Measurements from ENCODE around the gene EVC2.

DNA sequence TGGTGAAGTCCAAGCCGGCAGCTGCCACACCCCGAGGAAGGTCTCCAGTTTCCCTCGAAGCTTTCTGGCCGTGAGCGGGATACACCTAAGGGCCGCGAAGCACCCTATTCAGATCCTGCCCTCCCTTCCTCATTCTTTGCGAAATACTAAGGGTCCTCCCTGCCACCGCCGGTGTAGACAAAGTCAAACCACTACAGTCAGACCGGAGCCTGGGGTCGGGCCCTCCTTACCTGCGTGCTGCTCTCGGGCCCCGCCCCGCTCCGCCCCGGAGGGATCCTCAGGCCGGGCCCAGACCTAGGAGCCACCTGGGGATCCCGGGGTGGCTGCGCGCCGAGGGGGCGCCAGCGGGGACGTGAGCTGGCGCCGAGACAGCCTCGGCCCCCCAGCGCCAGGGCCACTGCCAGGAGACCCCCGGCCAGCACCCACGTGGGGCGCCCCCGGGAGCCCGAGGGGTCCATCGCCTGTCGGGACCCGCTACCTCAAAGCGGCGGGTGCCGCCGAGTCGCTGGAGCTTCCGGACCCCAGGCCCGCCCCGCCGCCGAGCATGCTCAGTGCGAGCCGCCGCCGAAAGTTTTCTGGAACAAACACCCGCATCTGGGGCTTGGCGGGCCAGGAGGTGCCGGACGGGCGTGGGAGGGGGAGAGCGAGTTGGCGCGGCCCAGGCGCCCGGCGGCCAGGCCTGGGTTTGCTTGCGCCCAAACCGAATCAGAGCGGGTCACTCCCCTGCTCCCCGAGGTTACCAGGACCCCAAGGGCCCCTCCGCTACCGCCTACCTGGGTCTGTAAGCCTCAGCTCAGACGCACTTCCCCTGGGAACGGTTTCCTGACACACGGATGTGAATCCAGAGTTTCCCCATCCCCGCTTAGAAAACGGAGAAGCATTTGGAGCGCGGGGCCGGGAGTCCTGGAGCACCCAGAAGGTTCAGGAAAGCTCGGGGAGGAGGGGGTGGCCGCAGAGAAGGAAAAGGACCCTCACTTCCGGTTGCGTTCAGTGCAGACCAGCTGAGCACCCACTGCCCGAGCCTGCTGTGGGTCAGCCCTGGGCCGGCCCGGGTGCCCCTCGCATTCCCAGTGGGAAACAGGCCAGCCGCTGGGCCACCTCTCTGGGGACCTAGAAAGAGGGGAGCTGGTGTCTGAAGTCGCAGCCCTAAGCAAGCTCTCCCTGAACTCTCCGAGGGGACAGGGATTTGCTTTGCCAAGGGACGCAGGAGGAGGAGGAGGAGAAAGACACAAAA lies at the start of gene EVC2:
Gene EVC2, minus strand, starts transcription at position 504 of the 1,234 bp plus-strand sequence.
- RRBS = 55% methylated on average over 47 of the region's 89 CpGs

GRCh38 chr4:5730600-5731535 lies 19.9 kb downstream of the EVC start:
- RRBS = 27% methylated on average over 1 of the region's 21 CpGs

GRCh38 chr4:5798414-5798868 lies 87.4 kb downstream of the EVC start:
- RRBS = no CpG with 5 or more reads among the region's 11 CpGs

DNA sequence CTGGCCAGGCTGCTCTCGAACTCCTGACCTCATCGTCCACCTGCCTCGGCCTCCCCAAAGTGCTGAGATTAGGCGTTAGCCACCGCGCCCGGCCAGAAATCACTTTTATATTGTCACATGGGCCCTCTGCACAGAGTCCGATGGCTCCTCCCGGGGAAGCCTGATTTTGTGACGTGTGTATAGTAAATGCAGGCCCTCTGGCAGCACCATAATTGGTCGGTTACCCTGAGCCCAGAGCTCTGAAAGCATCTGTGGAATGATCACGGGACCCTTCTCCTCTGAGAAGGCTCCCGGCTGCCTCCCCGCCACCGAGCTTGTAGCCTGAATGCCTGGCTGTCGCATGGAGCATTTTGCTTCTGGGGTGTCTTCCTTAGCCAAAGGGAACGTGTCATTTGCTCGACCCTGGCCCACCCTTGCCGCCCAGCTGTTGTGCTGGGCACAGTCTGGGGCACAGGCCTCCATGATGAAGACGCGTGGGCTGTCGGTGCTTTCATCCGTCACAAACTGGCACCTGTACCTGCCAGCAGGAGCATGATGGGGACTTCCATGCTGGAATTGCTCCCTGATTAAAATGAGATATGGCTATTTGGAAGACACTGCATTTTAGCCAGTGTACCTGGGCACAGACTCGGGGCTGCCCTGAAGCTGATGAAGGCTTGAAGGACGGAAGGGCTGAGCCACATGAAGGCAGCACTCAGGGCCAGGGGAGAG lies 79.3 kb downstream of the CRMP1 start:
- RRBS = 60% methylated on average over 2 of the region's 25 CpGs

GRCh38 chr4:6183750-6184211 lies 16.6 kb downstream of the JAKMIP1 start:
- RRBS = no CpG with 5 or more reads among the region's 4 CpGs

GRCh38 chr4:6643132-6644228 lies 3.0 kb downstream of the MRFAP1 start:
- RRBS = no CpG with 5 or more reads among the region's 12 CpGs

- RRBS = no CpG with 5 or more reads among the region's 30 CpGs
These were observed 16.0 kb upstream of the ENSG00000170846 start for GRCh38 chr4:6657815-6658293.

GRCh38 chr4:6674222-6674783 lies 428 bp downstream of the ENSG00000170846 start:
- RRBS = 2% methylated on average over 14 of the region's 65 CpGs

GRCh38 chr4:6688745-6689973 lies 4.5 kb upstream of the S100P start:
- RRBS = 91% methylated on average over 3 of the region's 42 CpGs

DNA sequence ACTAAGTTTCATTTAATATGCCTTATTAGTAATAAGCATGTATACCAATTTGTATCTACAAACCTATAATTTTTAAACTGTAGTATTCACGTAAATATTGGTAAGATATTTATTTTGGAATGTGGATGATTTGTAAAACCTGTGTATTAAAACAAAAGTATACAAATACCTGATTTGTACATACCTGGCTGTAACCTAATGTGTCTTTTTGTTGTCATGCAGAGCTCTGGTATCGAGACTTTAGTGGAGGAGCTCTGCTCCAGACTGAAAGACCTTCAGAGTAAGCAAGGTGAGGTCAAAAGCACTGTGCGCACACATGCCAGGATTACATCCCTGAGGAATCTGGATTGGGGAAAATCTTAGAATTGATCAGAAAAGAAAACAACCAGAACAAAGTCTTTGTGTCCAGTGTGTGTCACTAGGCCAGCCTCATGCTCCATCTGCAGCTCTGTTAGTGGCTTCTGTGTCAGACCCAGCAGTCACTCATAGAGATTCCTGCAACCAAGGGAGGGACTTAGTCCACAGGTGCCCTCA lies 52.6 kb upstream of the TBC1D14 start:
- RRBS = no CpG with 5 or more reads among the region's 3 CpGs

- RRBS = no CpG with 5 or more reads among the region's 13 CpGs
These were observed 38.1 kb upstream of the TBC1D14 start for GRCh38 chr4:6871197-6872296.

- RRBS = 4% methylated on average over 11 of the region's 36 CpGs
These were observed 44.2 kb downstream of the TBC1D14 start for GRCh38 chr4:6953716-6954394.

DNA sequence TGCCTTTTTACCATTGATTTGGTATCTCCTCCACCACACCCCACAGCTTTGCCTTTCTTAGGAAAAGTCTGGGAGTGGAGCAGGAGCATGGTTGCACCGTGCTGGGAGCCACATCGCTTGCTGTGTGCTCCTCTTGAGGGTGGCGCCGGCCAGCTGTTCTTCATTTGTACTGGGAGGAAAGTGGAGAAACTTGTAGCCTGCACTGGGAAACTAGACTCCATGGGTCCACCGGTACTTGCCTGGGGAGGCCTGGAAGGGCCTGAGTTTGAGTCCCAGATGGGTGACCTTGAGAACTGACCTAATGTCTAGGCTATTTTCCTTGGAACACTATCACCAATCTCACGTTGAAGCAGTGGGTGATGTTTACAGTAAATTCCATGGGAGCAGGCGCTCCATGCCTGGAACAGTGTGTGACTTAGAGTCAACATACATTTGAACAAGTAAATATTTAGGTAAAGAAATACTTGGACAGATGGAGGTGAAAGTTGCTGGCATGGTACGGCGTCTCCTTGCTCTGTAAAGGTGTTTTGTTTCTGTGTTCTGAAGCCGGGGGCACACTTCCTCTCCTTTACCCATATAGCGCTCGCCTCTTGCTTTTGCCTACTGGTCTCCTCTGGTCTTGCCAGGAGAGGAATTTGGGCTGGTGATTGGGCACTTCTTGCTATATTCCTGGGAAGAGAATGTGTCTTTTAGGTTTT lies 47.5 kb downstream of the TBC1D14 start:
- RRBS = 71% methylated on average over 2 of the region's 12 CpGs

DNA sequence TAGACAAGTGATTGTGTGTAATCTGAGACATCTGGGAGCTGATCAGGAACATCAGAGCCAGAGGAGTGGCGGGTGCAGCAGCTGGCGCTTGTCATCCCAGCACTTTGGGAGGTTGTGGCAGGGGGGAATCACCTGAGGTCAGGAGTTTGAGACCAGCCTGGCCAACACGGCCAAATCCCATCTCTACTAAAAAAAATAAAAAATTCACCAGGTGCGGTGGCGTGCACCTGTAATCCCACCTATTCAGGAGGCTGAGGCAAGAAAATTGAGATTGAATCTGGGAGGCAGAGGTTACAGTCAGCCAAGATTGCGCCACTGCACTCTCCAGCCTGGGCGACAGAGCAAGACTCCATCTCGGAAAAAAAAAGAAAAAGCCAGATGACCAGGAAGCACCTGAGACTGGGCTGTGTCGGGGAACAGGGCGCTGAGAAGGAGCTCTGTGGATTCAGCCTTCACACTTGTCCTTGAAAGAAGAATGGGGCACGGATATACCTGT lies 39.1 kb downstream of the CCDC96 start:
- RRBS = no CpG with 5 or more reads among the region's 11 CpGs

DNA sequence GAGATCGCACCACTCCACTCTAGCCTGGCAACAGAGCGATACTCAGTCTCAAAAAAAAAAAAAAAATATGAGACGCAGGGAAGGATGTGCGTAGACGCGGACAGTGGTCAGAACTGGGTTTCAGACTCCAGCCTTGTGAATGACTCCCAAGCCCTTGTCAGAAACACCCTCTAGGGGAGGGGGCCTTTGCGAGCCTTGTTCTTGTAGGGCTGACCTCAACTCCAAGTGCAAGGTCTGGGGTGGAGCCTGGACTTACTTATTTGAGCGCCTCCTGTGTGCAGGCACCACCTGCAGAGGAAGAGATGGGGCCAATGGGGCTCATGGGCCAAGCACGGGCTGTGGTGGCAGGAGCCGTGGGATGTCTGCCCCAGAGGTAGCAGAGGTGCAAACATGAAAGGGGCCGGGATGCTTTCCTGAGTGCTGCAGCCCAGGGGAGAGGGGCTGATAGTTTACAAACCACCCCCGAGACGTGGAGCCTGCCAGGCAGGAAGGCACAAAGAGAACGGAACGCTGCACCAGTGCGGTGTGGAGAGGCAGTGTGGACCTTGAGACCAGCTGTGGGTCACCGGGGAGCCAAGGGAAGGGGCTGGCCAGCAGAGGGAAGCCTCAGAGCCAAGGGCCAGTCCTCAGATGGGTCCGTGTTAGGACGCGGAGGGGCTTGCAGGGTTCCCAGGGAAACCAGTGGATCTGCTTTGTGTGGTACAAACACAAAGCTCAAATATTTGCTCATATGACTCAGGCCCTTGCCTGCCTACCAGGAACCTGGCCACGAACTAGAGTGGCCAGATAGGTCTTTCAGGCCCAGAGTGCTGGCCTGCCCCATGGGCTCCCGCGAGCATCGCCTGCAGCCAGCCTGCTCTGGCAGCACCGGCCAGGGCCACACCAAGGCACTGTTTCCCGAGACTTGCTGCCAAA lies 8.4 kb downstream of the CCDC96 start:
- RRBS = no CpG with 5 or more reads among the region's 26 CpGs

DNA sequence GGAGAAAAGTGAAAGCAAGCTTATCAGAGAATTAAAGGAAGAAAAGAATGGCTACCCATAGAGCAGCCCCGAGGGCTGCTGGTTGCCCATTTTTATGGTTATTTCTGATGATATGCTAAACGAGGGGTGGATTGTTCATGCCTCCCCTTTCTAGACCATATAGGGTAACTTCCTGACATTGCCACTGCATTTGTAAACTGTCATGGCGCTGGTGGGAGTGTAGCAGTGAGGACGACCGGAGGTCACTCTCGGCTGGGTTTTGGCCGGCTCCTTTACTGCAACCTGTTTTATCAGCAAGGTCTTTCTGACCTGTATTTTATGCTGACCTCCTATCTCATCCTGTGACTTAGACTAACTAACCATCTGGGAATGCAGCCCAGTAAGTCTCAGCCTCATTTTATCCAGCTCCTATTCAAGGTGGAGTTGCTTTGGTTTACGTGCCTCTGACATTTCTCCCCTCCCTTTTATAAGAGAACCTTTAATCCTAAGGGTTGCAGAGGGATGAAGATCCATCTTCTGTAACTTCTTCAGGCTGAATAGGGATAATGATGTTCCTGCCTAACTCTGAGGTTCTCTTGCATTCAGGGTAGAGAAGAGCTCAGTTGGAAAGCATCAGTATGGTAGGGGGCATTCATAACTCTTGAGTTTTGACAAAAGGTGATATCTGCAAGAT lies 16.8 kb upstream of the GRPEL1 start:
- RRBS = no CpG with 5 or more reads among the region's 8 CpGs

DNA sequence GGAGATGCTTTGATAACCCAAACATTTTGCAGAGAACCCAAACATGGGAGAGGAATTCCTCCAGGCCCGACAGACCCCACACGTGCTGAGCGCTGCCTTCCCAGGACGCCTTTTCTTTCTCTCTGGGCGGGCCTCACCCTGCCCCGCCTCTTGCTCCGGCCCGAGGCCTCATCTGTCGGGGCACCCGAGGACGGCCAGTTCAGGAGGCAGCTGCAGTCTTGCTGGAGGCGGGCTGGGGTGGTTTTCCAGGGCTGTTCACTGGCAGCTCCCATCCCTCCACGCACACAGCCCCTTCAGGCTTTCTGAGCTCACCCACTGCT lies 99.4 kb downstream of the PSAPL1 start:
- RRBS = no CpG with 5 or more reads among the region's 13 CpGs

GRCh38 chr4:7564112-7564731 lies 129.5 kb upstream of the PSAPL1 start:
- RRBS = no CpG with 5 or more reads among the region's 10 CpGs

DNA sequence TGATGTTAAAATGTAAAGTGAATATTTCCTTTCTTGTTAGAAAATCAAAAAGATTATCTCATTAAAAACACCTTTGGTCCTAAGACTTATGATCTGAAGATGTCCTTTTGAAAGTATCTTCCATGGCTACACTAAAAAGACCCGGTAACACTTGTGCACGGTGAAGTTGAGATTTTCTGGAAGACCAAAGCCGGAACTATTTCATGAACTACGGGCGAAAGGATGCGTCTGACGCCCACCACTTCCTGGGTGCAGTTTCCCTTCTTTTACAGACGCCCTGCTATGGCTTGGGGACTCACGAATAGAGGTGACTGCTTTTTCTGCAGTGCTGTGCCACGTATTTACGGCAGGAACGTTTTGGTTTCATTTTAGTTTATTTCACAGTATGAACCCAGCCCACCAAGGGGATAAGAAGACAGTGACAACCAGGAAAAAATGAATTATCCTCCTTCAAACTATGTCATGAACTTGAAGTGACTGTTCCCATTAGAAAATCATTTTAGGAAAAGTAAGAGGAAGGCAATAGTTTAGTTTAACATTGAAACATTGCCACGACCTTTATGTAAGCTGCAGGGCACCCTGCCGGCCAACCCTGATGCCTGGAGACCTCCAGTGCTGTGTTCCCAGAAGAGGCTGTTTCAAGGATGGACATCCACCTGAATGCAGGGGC lies 180.4 kb downstream of the AFAP1 start:
- RRBS = no CpG with 5 or more reads among the region's 14 CpGs

DNA sequence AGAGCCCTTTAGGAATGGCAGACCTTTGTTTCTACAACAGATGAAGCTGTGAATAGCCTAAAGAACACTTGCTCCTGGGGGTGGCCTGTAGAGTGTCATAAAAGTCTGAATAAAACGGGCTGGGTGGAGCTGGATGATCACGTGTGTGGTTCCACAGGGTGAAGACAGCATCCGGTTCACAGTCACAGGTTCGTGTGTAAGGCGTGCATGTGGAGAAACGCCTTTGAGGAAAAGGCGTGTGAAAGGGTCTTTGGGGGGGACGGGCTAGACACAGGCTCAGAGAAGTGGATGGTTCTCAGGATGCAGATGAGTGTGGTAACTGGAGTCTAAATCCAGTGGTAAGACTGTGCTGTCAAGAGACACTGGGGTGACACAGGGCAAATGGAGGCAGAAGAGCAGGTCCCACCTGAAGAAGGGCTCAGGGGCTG lies 156.0 kb downstream of the AFAP1 start:
- RRBS = no CpG with 5 or more reads among the region's 8 CpGs

Measured in Ishikawa (cell line).